ENCODE measurements around a stretch of chr11.

GRCh38 chr11:69299978-69300853 is 6.3 kb downstream of the MYEOV start:
- RAMPAGE, long total RNA = no peak
- RRBS = no CpG with 5 or more reads among the region's 14 CpGs

GRCh38 chr11:69396551-69397132 is 102.7 kb downstream of the MYEOV start:
- RAMPAGE, long total RNA = no peak
- RRBS = no CpG with 5 or more reads among the region's 6 CpGs

DNA sequence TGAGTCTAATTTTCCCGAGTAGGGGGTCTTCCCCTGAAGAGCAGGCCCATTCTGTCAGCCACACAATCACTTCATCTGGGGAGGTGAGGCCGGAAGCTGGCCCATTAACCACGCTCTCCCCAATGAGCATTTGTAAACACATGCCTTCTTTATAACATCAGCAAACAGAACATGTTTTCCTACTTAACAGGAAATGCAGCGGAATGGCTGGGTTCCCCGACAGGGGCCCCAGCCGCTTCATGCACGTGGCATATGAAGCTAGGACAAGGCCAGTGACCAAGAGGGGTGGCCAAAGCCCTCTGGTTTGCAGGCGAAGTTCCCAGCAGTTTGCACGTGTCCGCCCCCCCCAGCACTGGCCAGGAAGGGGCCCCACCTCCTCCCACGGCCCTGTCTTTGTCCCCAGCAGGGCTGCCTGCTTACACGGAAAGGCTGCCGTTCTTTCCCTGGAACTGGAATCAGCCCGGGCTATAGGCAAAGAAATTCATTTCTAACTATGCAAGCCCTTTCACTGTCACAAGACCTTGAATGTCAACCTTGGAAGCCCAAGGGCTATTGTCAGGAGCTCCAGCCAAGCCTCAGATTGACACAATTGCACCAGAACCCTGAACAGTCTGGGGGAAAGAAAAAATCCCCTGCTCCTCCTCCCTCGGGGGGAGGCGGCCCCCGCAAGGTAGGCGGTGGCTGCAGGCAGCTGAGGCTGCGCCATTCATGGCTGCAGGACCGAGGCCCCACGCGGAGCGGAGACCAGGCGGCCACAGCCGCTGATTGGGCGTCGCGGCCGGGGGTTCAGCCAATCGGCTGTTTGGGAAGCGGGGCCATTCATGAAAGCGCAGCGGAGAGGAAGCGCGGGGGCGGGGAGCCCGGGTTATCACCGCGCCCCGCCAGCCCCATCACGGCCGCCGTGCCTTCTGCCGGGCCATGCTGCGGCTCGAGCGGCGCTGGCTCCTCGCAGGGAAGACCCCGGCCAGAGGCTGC is 149.1 kb downstream of the MYEOV start:
- RAMPAGE, long total RNA = no peak
- RRBS = 2% methylated on average over 22 of the region's 50 CpGs

- RAMPAGE, long total RNA = no peak
- RRBS = no CpG with 5 or more reads among the region's 8 CpGs
These were observed 70.9 kb upstream of the CCND1 start for GRCh38 chr11:69570034-69570559.

DNA sequence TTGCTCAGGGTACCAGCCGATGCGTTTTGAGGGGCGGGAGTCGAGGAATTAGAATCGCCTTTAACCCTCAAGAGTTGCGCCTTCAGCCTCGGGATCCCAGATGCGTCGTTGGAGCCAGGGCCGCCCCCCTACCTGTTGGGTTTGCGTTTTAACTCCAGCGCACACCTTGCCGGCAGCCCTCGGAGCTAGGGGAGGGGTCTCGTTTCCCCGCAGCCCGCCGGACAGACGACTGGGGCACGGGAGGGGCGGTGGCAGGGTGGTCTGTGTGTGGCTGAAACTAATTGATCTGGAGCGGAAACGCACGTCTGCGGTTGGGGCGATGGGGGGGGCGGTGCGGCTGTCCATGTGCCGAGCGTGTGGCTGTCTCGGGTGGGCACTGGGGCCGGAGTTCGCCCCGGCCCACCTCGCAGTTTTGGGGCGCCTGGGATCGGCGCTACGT is 3.3 kb upstream of the CCND1 start:
- RAMPAGE, long total RNA = no peak
- RRBS = 3% methylated on average over 6 of the region's 39 CpGs

- RAMPAGE, long total RNA = no peak
- RRBS = 100% methylated on average over 1 of the region's 34 CpGs
These were observed 10.5 kb downstream of the CCND1 start for GRCh38 chr11:69651089-69652182.

- RAMPAGE, long total RNA = no peak
- RRBS = no CpG with 5 or more reads among the region's 22 CpGs
These were observed 7.7 kb downstream of the LTO1 start for GRCh38 chr11:69667436-69667898.

DNA sequence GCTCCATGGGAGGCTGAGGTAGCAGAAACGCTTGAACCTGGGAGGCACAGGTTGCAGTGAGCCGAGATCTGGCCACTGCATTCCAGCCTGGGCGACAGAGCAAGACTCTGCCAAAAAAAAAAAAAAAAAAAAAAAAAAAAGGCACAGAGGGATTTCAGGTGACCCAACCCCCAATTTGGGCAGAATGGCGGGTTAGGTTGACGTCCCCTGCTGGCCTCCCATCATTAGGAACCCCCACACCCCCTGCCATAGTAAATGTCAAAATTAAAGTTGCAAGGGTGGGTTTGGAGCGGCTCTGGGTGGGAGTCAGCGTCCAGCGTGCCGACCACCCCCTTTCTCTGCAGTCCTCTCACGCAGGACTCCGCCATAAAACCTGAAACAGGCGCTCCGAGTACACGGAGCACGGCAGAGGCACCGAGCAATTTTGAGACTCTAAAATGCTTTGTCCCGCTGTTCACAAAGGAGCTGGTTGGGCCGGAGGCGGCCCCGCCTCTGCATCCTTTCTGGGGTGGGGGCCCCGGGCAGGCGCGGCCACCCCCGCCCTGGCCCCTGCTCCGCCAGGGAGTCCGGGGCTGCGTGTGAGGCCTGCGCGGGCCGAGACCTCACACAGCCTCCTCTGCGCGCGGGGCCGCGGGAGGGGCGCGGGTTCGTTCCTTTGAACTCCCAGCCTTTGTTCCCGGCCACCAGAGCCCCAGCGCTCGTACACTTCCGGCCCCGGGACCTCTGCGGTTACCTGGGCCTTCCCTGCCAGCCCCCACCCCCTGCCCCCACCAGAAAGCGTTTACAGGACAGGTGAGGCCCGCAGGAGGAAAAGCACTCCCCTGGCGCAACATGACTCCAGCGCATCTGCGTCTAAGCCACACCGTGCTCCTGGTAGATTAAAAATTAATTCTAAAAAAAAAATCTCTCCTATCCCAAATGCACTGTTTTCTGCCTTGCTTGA is 1.7 kb downstream of the FGF19 start:
- RAMPAGE, long total RNA = no peak
- RRBS = 4% methylated on average over 15 of the region's 50 CpGs

DNA sequence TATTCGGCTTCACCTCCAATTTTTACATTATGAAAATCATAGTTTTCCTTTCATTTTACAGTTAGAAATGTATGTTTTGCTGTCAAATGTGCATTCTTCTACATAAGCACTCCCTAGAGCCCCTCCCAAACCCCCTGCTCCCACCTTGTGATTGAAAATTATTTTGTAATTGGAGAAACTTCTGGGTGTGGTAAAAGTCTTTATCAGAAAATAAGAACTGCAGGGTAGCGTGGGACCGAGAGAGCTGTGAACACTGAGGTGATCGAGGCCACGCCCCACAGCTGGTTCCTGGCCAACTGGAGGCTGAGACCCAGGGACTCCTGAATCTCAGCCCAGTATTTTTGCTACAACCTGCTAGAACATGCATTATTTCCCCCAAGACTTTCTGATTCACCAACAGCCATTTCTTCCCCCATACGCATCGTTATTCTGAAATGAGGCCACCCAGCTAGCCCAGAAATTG is 3.2 kb upstream of the FGF19 start:
- RAMPAGE, long total RNA = no peak
- RRBS = no CpG with 5 or more reads among the region's 7 CpGs

DNA sequence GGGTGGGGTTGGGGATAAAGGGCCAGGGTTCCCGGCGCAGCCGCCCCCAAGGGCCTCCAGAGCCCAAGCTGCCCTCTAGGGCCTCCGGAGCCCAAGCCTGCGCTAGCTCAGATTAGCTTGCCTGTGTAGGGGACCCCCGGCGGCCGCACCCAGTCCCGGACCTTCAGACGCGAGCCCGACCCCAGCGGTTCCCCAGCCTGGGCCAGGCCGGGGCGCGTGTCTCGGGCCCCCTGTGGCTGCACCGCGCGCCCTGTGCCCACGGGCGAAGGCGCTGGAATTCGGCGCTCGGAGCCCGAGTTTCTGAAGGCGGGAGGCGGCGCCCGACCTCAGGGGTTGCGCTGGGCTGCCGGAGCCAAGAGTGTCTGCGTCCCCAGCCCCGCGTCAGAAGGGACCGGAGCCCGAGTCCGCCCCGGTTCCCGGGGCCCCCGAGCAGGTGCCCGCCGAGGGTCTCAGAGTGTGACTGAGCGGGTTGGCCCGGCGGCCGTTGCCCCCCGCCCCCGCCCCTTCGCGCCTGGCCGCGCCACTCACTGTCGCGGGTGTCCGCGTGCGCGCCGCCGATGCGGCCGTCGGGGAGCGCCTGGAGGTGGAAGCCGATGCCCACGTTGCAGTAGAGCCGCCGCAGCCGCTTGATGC is 808 bp downstream of the FGF4 start:
- RAMPAGE, long total RNA = no peak
- RRBS = 5% methylated on average over 23 of the region's 71 CpGs

- RAMPAGE, long total RNA = no peak
- RRBS = no CpG with 5 or more reads among the region's 19 CpGs
These were observed 105.8 kb upstream of the ANO1 start for GRCh38 chr11:69972260-69972823.

- RAMPAGE, long total RNA = no peak
- RRBS = no CpG with 5 or more reads among the region's 10 CpGs
These were observed 58.3 kb upstream of the ANO1 start for GRCh38 chr11:70019751-70020203.

DNA sequence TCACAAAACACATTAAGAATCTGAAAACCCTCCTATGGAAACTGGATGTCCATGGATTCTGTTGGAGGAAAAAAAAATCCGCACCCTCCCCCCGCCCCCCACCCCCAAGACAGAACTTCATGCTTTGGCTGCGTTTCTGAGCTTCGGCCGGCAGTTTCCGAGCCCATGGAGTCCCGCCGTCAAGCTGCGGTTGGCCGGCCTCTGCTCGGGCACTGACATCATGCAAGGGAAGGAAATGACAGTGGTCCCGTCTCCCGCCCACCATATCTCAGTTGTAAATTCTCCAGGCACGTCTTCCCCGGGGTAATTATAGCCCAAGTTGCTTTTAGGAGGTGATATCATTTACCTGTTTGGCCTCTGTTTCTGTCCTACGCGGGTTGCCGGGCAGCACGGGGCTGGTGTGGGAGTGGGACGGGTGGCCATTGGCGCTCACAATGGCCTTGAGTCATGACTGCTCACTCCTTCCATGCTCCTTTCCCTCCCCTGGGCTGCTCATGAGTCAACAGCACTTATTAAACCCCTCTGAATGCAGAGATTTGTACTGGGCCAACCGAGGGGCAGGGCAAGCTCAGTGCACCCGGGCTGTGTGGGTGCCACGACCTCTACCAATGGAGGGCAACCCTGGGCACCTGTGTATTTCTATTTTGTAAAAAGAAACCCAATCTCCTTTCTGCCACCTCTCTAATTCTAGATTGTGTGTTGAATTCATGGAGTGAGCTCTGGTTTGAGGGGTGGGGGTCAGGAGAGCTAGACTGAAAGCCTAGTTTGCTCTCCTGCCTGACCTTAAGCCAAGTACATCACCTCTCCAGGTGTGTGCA is 4.2 kb upstream of the ANO1 start:
- RAMPAGE, long total RNA = no peak
- RRBS = 27% methylated on average over 11 of the region's 24 CpGs

DNA sequence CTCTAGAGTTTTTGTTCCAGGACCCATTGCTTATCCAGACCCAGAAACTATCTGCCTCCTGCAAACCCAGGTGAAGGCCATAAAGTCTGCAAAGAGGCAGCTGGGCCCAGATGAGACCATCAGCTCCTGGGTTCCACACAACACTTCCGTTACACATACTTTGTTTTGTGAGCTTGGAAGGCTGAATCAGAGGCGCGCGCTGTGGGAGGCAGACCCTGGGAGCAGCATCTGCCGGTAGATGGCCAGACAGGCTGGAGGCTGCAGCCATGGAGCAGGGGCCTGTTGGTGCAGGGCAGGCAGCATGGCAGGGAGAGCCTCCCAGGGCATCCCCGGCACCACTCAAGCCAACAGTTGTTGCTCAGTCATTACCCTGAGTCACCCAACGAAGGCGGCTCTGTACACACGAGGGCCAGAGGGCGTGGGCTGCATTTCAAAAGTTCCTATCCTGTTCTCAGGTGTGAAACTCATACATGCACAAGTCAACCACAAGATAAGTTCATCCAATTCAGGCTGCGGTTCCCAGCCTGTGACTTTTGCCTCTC is 2.5 kb downstream of the ANO1 start:
- RAMPAGE, long total RNA = no peak
- RRBS = 88% methylated on average over 2 of the region's 11 CpGs

DNA sequence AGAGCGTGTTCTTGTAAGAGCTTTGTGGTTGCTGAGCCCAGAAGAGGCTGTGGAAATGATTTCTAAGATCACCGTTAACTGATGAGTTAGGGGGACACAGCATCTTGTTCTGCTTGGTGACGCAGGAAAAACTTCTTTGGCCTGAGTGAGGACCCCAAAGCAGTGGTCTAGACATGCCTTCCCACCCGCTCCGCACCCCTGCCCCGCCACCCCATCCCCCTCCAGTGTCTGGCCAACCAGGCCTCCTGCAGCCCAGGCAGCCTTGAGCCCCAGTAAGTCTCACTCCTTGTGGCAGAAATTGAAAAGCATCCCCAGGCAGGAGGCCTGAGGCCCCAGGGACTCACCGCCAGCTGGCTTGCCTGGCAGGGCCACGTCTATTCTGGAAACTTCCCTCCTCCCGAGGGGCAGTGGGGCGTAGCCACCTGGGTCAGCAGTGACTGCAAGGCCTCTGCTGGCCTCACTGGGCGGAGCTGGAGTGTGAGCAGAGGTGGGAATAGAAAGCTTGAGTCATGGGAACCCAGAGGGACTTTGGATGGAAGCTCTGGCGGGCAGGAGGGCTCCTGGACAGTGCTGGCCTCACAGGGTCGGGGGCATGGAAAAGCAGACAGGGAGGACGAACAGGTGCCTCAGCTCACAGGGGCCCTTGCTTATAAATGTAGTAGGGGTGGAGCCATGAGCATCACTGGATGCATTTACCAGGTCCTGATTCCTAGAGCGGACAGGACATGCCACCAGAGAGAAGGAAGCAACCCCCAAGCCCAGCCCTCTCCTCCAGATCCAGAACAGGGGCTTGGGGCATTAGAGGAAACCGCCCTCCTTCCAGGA is 26.3 kb downstream of the ANO1 start:
- RAMPAGE, long total RNA = no peak
- RRBS = no CpG with 5 or more reads among the region's 16 CpGs

- RAMPAGE, long total RNA = no peak
- RRBS = 19% methylated on average over 2 of the region's 29 CpGs
These were observed 33.3 kb downstream of the ANO1 start for GRCh38 chr11:70111161-70111987.

GRCh38 chr11:70161454-70162120 is 41.5 kb upstream of the FADD start:
- RAMPAGE, long total RNA = no peak
- RRBS = 85% methylated on average over 4 of the region's 18 CpGs

DNA sequence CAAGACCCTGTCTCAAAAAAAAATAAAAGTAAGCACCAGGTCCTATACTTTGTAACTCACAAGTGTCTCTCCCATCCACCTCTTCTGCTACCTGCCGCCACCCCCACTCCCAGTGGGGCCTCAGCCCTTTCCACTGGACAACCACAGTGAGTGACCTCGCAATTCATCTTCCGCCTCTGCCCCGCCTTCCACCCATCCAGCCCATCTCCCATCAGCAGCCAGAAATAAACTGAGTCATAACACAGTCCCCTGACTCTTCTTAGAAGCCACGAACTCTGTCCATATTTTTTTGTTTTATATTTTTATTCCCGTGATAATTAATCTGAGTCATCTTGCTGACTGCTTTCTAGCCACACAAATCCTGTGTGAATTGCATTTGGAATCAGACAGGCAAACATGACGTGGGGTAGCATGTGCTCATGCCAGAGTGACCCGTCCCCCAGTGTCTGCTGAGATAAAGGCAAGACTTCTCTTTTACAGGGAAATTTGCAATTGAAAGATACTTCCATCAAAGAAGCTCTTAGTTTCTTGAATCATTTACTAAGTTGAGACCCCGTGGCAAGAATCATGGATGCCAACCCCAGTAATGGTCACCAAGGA is 7.0 kb downstream of the FADD start:
- RAMPAGE, long total RNA = no peak
- RRBS = no CpG with 5 or more reads among the region's 9 CpGs

DNA sequence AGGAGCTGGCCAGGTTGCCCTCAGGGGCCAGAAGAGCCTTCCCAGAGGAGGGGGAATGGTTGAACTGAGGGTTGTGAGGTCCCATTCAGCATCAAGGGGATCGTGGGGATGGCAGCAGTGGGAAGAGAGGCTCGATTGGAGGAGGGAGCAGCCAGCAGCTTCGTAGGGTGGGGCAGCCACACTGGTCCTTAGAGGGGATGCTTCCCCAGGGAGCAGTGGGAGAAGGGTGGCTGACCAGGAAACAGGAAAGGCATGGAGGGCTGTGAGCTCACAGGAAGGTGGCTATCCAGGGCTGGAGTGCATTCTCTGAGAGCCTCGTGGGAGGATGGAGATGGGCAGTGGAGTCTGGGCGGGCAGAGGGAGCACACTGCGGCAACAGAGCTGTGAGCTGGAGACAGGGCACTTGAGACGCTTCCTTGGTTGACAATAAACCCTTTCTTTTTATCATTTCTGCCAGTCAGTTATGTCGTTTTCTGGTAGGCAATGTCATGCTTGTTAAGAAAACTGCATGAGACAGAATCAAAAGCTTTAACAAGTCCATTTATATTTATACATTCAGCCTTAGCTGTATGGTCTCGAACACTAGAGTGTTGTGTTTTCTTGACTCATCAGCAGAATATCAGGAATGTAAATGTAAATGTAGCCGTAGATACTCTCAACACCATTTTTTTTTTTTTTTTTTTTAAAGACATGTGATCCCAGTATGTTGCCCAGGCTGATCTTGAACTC is 31.8 kb downstream of the PPFIA1 start:
- RAMPAGE, long total RNA = no peak
- RRBS = no CpG with 5 or more reads among the region's 10 CpGs

- RAMPAGE, long total RNA = no peak
- RRBS = no CpG with 5 or more reads among the region's 10 CpGs
These were observed 61.4 kb downstream of the PPFIA1 start for GRCh38 chr11:70331905-70332310.

All from epithelial cell of proximal tubule (primary cell).